ENCODE data around the genes SH2B2, RASA4B, ARMC10, DNAJC2 and ORC5.

- CAGE, long polyA plus RNA, result no peak
- RRBS, result no CpG with 5 or more reads among the region's 10 CpGs
Measured at GRCh38 chr7:102101802-102102113, 184.9 kb upstream of the SH2B2 start.

DNA sequence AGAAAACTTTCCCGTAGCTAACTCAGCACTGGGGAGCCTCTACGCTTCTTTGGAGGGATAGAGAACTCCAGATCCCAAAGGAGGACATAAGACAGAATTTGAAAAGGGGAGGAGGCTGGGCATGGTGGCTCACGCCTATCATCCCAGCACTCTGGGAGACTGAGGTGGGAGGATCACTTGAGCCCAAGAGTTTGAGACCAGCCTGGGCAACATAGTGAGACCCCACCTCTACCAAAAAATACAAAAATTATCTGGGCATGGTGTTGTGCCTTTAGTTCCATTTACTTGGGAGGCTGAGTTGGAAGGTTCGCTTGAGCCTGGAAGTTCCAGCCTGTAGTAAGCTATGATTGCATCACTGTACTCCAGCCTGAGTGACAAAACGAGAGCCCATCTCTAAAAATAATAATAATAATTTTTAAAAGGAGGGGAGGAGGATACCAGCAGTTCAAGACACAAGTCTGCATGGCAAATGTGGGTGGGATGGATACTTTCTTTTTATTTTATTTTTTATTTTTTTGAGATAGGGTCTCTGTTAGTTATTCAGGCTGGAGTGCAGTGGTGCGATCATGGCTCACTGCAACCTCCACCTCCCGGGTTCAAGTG is 165.9 kb upstream of the SH2B2 start:
- CAGE, long polyA plus RNA, result no peak
- RRBS, result no CpG with 5 or more reads among the region's 7 CpGs

- CAGE, long polyA plus RNA, result no peak
- RRBS, result 97% methylated on average over 4 of the region's 20 CpGs
Measured at GRCh38 chr7:102233957-102234673, 52.6 kb upstream of the SH2B2 start.

DNA sequence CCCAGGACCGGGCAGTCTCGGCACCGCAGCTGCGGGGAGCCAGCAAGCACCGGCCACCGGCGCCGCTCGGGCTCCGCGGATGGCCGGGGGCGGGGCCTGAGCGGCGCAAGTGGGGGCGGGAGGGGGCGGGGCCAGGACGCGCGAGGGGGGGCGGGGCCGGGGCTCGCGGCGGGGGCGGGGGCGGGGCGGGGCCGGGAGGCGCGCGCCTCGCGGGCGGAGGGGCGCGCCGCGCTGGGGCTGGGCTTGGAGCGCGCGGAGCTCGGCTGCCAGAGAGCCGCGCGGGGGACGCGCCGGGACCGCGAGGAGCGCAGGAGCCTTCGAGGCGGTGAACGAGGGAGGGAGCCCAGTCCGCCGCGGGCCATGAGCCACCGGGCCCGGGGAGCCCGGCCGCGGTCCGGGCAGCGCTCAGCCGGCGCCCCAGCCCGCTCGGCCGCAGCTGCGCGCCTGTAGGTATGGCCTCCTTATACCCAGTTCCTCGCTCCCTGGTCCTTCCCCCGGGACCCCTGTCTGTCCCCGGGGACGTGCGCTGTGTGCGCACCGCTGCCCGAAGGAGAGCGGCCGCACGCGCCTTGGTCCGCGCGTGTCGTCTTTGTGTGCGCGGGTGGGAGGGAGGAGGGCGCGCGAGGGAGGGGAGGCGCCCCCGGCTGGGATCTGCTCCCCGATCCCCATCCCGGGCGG is at the start of gene SH2B2:
SH2B2 (plus strand) TSS at position 224 of the 678 bp plus-strand sequence.
- CAGE, long polyA plus RNA, result no peak
- RRBS, result 1% methylated on average over 53 of the region's 98 CpGs

GRCh38 chr7:102293102-102293479 is 6.4 kb downstream of the SH2B2 start:
- CAGE, long polyA plus RNA, result no peak
- RRBS, result 18% methylated on average over 6 of the region's 21 CpGs

- CAGE, long polyA plus RNA, result no peak
- RRBS, result 100% methylated on average over 1 of the region's 20 CpGs
Measured at GRCh38 chr7:102306789-102307699, 20.4 kb downstream of the SH2B2 start.

- CAGE, long polyA plus RNA, result no peak
- RRBS, result no CpG with 5 or more reads among the region's 16 CpGs
Measured at GRCh38 chr7:102321863-102322327, 34.3 kb downstream of the SPDYE6 start.

- CAGE, long polyA plus RNA, result no peak
- RRBS, result no CpG with 5 or more reads among the region's 22 CpGs
Measured at GRCh38 chr7:102403755-102405193, 8.1 kb downstream of the PRKRIP1 start.

GRCh38 chr7:102427011-102427517 is 6.3 kb upstream of the ORAI2 start:
- CAGE, long polyA plus RNA, result no peak
- RRBS, result no CpG with 5 or more reads among the region's 10 CpGs

DNA sequence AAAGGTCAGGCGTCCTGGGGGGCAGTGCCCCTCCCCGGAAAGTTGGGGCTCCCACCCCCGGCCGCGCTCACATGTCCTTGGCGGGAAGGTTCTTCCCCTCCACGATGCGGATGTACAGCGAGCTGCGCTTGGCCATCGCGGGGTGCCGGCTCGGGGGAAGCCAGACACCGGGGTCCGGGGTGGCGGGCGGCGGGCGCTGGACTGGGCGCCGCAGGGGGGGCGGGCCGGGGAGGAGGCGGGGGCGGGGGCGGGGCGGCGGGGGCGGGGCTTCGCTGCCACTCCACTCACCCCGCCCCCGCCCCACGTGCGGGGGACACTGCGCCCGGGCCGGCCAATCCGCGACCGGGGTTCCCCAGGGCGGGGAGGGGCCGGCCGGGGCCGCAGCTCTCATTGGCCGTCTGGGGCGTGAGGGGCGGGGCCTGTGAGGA is at the start of gene RASA4B:
RASA4B (minus strand) TSS at position 203 of the 428 bp plus-strand sequence.
- CAGE, long polyA plus RNA, result no peak
- RRBS, result no CpG with 5 or more reads among the region's 48 CpGs

DNA sequence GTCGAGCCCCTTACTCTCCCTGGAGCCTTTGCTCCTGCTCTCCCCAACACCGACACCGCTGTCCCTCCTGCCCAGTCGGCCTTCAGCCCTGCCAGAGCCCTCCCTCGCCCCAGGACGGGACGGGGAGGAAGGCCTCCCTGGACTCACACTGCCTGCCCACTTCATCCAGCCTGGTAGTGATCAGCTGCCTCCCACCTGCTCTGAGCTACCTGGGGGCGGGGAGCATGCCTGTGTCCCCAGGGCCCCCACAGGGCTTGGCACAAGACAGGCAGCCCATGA is 4.6 kb downstream of the RASA4 start:
- CAGE, long polyA plus RNA, result no peak
- RRBS, result no CpG with 5 or more reads among the region's 8 CpGs

GRCh38 chr7:103074431-103075252 is at the start of gene ARMC10:
TSS of gene ARMC10 (plus strand) at chr7:103075140.
- CAGE, long polyA plus RNA, result no peak
- RRBS, result 2% methylated on average over 28 of the region's 72 CpGs

GRCh38 chr7:103150106-103150793 is 1.4 kb upstream of the NAPEPLD start:
- CAGE, long polyA plus RNA, result no peak
- RRBS, result no CpG with 5 or more reads among the region's 5 CpGs

GRCh38 chr7:103308053-103308496 is 10.8 kb downstream of the PMPCB start:
- CAGE, long polyA plus RNA, result no peak
- RRBS, result no CpG with 5 or more reads among the region's 8 CpGs

DNA sequence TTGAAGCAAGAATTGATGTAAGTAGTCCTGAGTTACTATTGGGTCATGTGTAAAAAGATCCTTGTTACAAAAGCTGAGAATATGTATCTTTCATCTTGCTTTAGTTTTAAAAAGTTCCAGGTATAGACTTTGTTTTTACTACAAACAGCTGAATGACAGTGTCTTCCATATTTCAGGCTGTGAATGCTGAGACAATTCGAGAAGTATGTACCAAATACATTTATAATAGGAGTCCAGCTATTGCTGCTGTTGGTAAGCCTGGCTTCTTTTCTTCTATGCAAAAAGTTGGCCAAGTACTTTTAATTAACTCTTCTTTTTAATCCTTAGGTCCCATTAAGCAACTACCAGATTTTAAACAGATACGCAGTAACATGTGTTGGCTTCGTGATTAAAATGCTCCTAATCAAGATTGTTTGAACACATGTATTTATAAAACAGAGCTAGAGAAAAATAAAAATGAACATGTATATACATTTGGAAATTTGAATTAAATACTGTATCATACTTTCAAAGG is 14.7 kb downstream of the PMPCB start:
- CAGE, long polyA plus RNA, result no peak
- RRBS, result no CpG with 5 or more reads among the region's 3 CpGs

DNA sequence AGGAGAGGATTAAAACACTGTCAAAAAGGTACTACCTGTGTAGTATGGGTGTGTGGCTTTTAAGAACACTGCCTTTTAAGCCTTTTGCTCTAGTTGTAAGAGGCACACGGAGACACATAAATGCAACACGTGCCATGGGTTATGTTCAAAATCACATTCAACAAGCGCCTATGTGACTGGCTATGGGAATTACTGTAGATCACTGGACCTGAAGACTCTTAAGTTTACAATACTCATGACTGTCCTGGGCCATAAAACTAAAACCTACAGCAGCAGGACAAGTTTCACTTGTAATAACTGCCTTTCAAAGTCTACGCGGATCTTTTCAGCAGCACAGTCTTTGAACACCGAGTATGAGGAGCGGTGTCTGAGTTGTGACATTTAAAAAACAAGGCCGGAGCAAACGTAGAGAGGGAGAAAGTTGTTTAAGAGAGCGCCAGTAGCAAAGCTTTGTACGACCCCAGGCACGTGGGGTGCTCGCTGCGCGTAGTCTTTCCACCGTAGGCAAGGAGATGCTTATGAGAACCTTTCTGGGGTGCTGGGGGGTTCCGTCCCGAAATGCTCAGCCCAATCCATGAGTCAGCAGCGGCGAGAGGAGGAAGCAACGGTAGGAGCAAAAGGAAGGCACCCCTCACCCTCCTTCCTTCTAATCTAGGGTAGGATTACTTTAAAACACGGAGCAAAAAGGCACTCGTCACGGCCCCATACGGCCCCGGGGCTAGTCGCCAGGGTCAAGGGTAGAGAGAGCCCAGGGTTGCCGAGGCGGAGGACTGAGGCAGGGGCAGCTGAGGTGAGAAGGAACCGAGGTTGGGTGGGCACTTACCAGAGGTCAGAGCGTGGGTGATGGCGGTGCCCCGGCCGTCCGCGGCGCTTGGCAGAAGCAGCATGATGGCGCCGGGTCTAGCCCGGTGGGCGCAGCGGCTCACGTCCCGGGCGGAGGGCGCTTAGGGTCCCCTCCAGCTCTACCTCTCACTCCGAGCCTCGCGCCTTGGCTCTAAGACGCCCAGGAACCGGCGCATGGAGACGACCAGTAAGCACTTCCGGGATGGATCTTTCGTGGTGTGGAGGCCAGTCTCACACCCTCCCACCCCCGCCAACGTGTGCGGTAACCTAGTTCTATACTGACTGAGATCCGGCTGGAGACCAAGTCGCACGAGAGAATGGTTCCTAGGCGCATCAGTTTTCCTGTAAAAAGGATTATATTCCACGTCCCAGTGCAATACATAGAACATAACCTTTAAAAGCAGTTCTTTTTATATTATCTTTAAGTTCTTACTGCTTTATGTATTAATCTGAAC is at the start of gene DNAJC2:
DNAJC2 (minus strand) TSS at position 1,032 of the 1,298 bp plus-strand sequence.
- CAGE, long polyA plus RNA, result no peak
- RRBS, result 2% methylated on average over 18 of the region's 63 CpGs

DNA sequence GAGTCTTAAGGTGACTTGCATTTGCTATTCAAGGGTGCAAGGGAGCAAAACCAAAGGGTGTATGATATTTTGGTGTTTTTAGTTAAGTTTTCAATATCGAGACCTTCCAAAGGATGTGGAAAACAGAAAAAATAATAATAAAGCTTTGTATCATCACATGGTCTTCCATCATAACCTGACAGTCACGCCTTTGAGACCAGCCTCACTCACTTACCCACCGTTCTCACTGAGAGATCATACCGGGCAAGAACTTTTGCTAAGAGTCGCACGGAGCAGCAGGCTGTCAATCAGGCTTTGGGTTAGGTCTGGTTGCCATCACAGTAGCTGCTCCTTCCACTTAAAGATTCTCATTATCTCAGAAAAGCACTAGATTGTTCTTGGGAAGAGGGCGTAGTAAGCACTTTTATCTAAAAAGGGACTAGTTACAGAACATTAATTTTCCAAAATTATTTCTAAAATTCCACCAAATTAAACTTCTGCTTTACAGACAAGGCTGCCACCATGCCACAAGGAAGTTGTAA is 2.0 kb downstream of the RELN start:
- CAGE, long polyA plus RNA, result no peak
- RRBS, result no CpG with 5 or more reads among the region's 7 CpGs

DNA sequence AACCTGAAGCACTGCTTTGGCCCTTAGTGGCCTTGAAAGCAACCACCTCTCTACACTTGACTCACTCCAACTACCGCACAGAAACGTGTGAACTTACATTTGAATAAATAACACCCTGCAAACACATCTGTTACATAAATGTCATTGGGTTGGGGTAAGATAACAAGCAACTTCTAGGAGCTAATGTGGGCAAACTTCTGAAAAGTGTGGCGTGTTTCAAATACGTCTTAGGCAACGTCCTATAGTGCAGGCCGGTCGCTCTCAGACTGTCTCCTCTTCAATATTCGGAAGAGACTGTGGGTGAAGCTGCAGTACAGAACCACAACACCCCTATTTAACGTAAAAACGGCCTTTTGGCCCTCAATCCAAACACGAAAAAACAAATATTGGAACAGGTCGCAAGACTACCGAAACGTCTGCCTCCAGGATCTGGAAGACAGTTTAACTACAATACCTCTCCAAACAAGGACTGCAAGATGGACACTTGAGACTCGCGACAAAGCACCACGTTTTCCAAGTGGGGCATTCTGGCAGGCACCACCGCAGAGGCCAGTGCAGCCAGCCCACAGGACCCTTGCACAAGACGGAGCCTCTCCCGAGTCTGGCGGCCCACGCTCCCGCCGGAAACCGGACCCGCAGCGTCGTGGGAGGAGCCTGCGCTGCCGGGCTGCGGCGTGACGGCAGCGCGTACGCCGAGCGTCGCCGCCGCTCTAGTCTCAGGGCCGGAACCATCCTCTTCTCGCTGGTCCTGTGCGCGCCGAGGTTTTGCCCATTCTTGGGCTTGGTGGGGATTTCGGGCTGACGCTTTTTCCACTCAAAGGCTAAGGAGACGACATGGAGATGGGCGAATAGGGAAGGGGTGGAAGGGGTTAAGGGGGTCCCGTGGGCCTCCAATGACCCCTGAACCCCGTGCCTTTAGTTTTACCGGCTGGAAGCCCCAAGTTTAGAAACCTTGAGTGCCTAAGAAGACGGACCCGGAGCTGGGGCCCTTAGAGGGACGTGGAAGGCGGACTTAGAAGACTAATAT is at the start of gene ORC5:
ORC5 (minus strand) TSS at position 635 of the 1,027 bp plus-strand sequence.
- CAGE, long polyA plus RNA, result no peak
- RRBS, result under 1% methylated on average over 13 of the region's 57 CpGs

DNA sequence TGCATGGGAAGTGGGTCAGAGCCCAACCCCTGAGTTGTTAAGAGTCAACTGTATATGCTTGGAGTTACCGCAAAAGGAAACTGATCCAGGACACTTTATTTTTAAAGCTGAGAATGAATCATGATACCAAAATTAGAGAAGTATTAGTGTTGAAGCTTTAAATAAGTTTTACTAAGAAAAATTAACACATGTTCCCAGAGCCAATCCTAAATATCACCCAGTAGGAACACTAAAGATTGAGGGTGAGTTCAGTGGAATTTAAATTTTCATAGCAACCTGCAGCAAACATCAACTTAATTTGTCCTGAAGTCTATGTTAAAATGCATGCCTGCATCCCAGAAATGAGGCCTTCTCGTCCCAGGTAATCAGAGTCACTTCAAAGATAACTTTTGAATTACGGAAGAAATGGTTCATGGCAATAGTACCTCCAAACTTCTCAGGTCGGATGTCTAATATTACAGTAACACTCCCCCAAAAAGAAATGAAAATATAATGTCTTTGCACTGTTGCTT is 20.3 kb upstream of the KMT2E start:
- CAGE, long polyA plus RNA, result no peak
- RRBS, result no CpG with 5 or more reads among the region's 4 CpGs

- CAGE, long polyA plus RNA, result no peak
- RRBS, result no CpG with 5 or more reads among the region's 3 CpGs
Measured at GRCh38 chr7:104999046-104999271, 15.0 kb upstream of the KMT2E start.

Measured in mammary epithelial cell (primary cell).